Skeletal muscle satellite cell (primary cell): ENCODE data around the genes SSPN and TM7SF3.

GRCh38 chr12:23722555-23723103 lies 226.8 kb downstream of the SOX5 start:
- CAGE, long polyA plus RNA, result no peak

GRCh38 chr12:23943972-23944439 lies 5.5 kb downstream of the SOX5 start:
- CAGE, long polyA plus RNA, result no peak

- CAGE, long polyA plus RNA, result no peak
Measured at GRCh38 chr12:24722147-24722349, 226.9 kb downstream of the BCAT1 start.

GRCh38 chr12:24947721-24948331 lies 1.1 kb downstream of the BCAT1 start:
- CAGE, long polyA plus RNA, result no peak

GRCh38 chr12:25020560-25021280 lies 31.8 kb upstream of the IRAG2 start:
- CAGE, long polyA plus RNA, result no peak

DNA sequence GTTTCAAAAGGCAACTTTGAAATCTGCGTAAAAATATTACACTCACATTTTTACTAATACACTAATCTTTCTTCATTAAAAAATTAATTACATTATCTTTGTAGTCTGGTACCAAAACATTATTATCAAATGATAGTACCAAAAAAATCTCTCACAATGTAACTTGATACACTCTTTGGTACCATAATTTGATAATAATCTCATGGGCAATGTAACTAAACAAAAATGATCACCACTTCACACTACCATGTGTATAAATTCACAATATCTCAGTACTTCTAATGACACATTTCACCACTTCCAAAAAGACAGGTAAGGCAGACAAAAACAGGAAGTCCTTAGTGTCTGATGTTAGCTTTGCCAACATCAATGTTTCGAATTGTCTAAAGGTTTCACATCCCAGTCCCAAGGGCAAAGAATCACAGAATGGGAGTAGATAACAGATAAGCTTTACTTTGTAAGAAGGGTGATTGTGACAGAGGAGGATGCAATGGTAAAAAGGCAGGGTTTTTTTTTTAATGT lies 8.6 kb downstream of the DNAI7 start:
- CAGE, long polyA plus RNA, result no peak

- CAGE, long polyA plus RNA, result no peak
Measured at GRCh38 chr12:25242855-25243642, 7.7 kb downstream of the KRAS start.

DNA sequence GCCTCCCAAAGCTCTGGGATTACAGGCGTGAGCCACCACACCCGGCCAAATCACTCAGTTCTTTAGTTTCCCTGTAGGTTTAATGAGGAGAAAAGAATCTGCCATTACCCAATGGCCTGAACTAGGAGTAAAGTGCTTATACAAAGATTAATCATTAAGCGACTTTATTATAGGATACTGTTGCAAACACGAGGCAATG lies 133.4 kb upstream of the KRAS start:
- CAGE, long polyA plus RNA, result no peak

DNA sequence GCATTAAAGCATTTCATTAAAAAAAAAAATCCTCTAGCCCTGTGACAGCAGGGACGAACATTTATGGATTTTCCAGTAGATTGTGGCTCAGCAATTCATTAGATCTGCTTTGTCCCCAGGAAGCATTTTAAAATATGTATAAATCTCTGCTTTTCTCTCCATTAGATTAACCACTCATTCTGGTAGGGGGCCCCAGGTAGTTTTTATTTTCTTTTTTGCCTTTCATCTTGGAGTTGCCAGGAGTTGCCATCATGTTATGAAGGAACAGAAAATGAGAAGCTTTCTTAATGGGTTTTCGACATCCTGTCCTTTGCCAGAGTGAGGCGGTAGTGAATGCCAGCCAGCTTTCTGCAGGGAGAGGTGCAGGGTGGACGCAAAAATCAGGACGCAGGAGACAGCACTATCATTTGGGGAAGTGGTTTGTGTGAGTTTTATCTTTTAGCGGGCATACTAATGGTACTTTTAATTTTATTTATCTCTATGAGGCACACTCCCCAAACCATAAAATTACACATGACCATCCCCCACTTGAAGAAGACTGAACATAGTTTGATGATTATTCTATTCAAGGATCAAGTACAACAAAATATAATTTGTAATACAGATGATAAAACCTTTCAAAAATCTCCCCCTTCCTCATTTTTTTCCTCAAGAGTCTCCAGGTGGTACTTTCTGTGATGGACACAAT lies 1.7 kb downstream of the RASSF8 start:
- CAGE, long polyA plus RNA, result no peak

- CAGE, long polyA plus RNA, result no peak
Measured at GRCh38 chr12:26109029-26109878, 15.6 kb downstream of the BHLHE41 start.

- CAGE, long polyA plus RNA, result no peak
Measured at GRCh38 chr12:26119234-26119849, 5.5 kb downstream of the BHLHE41 start.

GRCh38 chr12:26121784-26122616 lies 2.8 kb downstream of the BHLHE41 start:
- CAGE, long polyA plus RNA, result no peak

- CAGE, long polyA plus RNA, result no peak
Measured at GRCh38 chr12:26176800-26177027, 18.7 kb upstream of the SSPN start.

- CAGE, long polyA plus RNA, result no peak
Measured at GRCh38 chr12:26195246-26196312, at the start of gene SSPN. TSS of gene SSPN (plus strand) at chr12:26195573.

DNA sequence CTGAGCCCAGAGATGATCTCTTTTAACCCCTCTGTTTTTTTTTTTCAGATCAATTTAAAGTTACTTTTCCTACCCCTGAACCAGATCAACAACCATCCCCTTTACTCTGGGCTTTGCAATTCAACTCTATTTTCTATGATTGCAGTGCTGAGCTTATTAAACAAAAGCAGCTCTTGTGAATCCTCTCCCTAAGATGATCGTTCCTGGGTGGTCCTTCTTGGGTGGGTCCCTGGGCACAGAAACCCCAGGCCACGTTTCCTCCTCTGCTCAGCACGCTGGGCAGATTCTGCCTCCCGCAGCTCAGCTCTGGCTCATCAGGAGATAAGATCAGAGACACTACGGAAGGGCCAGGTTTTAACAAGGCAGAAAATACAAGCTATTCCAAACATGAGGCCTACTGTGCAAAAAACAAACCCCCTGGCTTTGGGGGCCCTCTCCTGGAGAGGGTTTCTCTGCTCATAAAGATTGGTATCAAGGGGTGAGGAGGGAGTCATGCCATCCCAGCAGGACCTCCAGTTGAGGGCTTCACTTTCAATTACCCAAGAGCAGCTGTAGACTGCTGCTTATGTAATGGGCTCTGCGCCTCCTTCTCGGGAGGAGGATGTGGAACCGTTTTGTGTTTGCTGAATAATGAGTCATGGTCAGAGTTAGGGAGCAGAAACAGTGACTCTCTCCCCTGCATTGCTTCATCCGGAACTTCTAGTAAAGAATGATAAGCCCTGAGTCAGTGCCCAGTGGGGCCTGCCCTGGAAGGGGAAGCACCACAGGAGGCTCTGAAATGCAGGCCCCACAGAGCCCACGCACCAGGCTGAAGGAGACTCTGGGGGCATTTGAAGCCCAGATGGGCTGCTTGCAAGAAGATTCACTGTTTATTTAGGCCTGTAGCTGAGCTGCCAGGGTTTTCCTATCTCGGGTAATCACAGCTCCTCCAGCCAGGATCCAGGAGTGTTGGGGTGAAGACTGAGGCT lies 79.1 kb downstream of the SSPN start:
- CAGE, long polyA plus RNA, result no peak

- CAGE, long polyA plus RNA, result no peak
Measured at GRCh38 chr12:26632806-26633383, 200.1 kb downstream of the ITPR2 start.

GRCh38 chr12:26913973-26914390 lies 23.8 kb downstream of the INTS13 start:
- CAGE, long polyA plus RNA, result no peak

DNA sequence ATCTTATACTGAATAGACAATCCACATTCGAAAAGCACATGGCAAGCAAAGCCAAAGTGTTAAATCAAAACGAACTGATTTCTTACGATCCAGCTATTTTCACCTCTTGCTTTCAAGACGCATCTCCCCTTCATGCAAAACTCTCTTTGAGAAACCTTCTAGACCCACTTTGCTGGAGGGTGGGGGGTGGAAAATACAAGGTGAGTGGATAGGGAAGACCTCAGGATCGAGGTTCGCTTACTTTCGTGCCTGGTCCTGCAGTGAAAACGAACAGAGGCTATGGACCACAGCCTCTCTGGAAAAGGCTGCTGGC lies 270 bp downstream of the INTS13 start:
- CAGE, long polyA plus RNA, result no peak

DNA sequence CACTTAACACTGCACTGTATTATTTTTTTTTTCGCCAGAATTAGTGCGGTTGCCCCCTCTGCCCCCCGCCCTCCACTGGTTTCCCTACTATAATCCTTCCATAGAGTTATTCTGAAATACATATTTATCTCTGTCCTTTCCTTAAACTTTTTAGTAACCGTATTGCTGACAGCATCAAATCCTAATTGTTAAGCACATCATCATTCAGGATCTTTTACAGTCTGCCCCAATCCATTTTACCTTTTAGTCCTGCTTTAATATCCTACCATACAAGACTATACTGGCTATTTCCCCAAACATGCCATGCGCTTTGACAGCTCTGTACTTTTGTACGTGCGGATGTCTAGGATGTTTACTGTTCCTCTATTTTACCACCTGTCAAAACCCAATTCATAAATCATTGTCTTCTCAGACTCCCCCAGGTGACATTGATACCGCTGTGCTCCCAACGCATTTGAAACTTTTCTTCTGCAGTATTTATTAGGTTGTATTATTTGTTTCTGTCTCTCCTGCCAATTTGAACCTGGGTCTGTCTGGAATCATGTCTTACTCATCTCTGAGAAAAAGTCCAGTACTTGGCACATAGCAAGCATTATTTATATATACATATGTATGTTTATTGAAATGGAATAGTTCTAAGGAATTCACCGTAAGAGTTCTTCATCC lies 1.1 kb downstream of the FGFR1OP2 start:
- CAGE, long polyA plus RNA, result no peak

- CAGE, long polyA plus RNA, result no peak
Measured at GRCh38 chr12:27013849-27014726, at the start of gene TM7SF3. TSS of gene TM7SF3 (minus strand) at chr12:27014384.